ENCODE measurements around the genes TMEM121B and TMEM191B.

DNA sequence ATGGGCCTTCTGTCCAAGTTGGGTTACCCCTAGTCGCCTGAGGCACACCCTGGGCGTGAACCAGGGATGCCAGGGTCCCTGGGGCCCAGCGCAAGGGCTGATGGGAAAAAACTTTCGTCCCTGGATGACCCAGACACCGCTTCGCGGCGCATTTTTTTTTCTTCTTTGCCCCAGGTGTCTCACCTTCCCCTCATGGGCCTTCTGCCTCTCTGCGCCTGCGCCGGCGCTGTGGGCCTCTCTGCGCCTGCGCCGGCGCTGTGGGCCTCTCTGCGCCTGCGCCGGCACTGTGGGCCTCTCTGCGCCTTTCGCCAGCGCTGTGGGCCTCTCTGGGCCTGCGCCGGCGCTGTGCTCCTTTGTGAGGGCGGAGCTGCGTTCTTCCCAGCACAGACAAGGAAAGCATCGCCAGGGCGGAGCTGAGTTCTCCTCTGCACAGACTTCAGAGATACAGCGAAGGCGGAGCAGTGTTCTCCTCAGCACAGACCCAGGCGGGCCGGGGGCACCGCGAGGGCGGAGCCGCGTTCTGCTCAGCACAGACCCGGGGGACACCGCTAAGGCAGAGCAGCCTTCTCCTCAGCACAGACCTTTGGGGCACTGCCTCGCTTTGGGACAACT is 3703.0 kb upstream of the OR11H1 start:
- RRBS = no CpG with 5 or more reads among the region's 41 CpGs

DNA sequence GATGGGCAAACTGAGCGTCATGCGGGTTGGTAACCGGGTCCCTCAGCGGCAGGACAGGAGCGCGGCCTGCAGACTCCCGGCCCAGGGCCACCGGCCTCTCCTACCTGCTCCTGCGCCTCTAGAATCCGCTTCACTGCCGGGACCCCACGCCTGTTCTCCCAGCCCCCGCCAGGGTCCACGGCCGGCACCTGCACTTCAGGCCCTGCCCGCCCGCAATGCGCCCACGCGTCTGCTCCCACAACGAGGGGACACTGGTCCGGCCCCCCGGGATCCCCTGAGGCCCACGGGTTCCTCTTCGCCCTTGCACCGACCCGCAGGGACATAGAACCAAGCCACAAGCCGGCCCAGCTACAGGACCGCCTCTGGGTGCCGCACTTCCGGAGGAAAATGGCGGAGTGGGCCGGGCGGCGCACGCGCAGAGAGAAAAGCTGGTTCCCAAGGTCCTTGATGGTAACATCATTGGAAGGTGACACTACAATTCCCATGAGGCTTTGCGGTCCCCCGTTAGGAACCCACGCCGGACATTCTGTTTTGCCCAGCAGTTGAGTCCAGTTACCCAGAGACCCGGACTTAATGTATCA is 3554.1 kb upstream of the OR11H1 start:
- RRBS = no CpG with 5 or more reads among the region's 42 CpGs

- RRBS = 7% methylated on average over 13 of the region's 88 CpGs
These were observed 8.5 kb upstream of the CCT8L2 start for GRCh38 chr22:16600994-16601604.

GRCh38 chr22:17035854-17036698 is 28.1 kb upstream of the GAB4 start:
- RRBS = 21% methylated on average over 8 of the region's 47 CpGs

- RRBS = 3% methylated on average over 35 of the region's 137 CpGs
These were observed at the start of gene TMEM121B for GRCh38 chr22:17120714-17122080. TSS of gene TMEM121B (minus strand) at chr22:17121360.

DNA sequence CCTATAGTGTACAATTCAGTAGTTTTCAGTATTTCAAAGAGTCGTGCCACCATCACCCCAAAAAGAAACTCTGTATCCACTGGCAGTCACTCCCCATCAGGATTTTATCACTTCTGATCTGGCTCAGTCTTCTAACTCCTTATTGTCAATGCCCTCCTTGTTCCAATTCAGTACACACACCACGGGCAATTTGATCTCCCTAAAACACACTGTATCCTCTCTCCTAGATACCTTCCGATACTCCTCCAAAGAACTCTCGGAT is 751 bp upstream of the BCL2L13 start:
- RRBS = no CpG with 5 or more reads among the region's 4 CpGs

GRCh38 chr22:17758016-17758645 is 16.1 kb downstream of the BID start:
- RRBS = no CpG with 5 or more reads among the region's 16 CpGs

- RRBS = no CpG with 5 or more reads among the region's 18 CpGs
These were observed 7.3 kb upstream of the BID start for GRCh38 chr22:17781267-17782304.

DNA sequence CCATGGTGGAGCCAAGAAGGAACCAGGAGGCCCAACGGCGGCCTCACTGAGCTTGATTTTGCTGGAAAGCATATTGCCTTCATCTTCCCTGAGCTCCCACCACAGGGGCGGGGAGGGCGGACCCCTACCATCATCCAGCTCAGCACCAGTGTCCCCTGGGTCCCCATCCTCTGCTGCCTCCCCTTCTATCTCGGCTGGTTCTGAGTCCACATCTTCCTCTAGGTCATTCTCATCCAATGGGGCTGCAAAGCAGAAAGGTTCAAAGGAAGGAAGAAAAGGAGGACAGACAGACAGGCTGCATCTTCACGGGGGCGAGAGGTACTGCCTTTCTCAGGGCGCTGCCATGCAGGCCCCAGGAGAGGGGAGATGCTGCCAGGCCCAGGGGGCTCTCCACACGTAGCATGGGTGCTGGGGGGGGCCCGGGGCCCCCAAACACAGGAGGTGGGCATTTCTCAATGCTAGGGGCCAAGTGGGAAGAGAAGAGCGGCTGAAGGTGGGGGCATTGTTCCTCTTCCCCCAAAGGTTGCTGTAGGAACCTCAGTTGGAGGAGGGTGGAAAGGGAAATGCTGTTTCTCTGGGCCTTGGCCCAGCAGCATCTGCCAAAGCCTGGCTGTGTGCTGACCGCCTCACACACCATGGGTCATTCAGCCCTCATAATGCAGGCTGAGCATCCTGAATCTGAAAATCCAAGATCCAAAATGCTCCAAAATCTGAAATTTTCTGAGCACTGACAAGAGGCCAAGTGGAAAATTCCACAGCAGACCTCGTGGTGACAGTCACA is 48.7 kb upstream of the BID start:
- RRBS = no CpG with 5 or more reads among the region's 13 CpGs

DNA sequence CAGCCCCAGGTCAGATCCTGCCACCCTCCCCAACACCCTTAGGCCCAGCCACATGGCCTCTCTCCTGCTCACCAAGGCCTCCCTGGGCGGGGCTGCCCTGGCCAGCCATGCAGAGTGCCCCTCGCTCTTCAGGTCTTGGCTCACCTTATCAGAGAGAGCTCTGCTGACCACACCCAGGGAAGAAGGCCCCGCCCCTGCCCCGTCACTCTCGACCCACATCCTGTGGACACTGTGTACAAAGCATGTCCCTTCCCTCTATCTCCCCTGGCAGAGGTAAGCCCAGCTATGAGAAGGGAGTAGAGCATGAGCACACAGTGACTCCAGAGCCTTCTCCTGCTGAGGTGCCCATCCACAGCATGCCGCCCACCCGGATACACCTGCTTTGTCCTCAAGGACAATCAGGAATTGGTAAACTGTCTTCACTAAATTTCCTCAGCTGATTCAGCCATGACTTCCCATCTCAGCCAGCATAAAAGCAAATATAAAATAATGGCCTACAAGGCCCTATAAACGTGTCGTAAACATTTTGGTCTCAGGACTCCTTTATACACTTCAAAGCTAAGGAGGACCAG is 106.6 kb downstream of the MICAL3 start:
- RRBS = no CpG with 5 or more reads among the region's 9 CpGs

GRCh38 chr22:17938283-17938891 is 86.0 kb downstream of the MICAL3 start:
- RRBS = no CpG with 5 or more reads among the region's 11 CpGs

DNA sequence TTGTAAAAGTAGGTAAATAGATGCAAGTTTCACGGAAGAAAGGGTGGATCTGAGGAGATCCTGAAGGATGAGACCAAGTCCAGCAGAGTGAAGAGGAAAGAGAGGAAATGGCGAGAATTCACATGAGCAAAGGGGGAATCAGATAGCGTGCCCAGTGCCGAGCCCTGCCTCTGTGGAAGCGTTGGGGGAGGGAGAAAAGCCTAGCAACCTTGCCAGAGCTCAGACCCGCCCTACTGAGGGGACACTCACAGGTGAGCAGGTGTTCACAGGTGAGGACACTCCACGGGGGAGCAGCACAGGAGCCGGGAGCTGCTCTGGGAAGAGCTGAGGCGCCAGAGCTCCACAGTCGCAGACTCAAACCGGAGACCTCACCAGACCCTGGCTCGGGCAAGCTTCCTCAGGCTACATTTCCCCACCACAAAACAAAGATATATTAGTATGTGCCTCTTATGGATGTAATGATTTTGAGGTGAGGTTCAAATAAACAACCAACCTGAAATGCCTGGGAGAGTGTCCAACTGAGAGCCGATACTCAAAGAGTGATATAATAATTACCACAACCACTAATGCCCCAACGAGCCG is 56.2 kb downstream of the MICAL3 start:
- RRBS = 95% methylated on average over 4 of the region's 15 CpGs

DNA sequence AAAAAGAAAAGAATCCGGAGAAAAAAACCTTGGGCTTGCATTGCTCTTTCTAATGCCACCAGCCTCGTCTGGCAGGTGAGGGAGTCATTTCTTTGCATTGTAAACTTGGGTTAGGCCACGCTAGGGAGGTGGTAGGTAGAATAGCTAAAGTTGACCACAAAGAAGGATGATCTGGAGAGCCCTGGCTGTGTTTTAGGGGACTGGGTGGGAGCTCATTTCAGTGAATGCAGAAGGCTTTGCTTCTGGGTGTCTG is 1.3 kb downstream of the PEX26 start:
- RRBS = no CpG with 5 or more reads among the region's 3 CpGs

DNA sequence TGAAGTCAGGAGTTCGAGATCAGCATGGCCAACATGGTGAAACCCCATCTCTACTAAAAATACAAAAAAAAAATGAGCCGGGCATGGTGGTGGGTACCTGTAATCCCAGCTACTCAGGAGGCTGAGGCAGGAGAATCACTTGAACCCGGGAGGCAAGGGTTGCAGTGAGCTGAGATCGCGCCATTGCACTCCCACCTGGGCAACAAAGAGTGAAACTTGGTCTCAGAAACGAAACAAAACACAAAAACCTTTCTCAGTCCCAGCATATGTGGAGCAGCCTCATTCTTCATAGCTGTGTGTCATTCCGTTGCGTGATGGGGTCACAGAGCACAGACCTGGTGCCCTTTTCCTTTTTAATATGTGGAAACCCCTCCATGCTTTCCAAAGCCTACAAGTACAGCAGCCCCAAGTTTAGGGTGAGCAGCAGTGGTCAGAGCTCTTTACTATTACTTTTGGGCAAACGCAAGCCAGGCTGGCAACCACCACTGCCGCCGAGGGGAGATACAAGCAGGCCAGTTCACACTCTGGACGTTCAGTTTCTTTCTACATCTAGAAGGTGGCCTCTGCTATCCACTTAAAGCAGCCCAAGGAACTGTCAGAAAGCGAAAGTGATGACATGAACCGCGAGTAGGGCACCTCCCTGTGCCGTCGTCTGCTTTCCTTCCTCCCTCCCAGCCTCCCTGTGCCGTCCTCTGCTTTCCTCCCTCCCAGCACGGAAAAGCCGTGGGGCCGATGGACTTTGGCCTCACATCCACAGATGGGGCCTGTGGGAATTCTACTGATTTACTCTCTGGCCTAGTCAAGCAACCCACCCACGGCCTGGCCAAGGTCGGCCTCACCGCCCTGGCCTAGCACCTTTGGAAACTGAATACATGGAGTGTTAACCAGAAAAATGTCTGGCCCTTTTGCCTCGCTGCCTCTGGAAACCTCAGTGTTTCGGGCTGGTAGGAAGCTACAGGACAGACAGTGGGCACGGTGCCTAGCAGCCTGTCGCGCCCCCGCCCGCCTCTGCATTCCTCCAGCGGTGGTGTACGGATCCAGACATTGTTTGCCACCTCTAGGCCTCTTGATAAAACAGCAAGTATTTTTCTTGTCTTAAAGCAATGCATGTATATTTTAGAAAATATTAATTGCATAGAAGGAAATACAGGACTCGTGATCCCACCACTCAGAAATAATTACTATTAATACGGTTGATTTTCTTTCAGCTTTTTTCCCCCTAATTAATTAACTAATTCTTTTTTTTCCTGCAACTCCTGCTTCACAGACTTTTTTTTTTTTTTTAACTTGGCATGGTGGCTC is 14.1 kb downstream of the PEX26 start:
- RRBS = no CpG with 5 or more reads among the region's 35 CpGs

- RRBS = no CpG with 5 or more reads among the region's 6 CpGs
These were observed 8.9 kb upstream of the TUBA8 start for GRCh38 chr22:18101429-18102326.

DNA sequence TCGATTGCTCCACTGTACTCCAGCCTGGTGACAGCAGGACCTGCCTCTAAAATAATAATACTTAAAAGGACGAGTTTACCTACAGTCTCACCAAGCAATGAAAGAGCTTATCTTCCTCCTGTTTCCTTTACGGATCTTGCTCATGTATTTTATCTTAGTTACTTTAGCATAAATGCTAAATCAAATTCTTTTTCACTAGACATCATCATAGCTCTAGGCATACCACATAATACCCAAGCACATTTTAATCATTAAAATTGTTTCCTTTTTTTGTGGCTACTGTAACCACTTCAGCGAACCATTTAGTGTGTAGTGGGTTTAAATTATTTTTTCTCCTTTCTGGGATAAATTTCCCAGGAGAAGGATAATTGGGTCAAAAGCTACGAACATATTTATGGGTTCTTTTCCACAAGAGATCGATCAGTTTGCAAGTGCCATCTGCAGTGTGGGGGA is at the start of gene TMEM191B:
Gene TMEM191B, plus strand, starts transcription at position 419 of the 453 bp plus-strand sequence.
- RRBS = no CpG with 5 or more reads among the region's 6 CpGs

GRCh38 chr22:18535561-18536032 is 8.0 kb downstream of the TMEM191B start:
- RRBS = no CpG with 5 or more reads among the region's 8 CpGs

- RRBS = 4% methylated on average over 12 of the region's 128 CpGs
These were observed 34.3 kb upstream of the PRODH start for GRCh38 chr22:18969916-18971197.

- RRBS = no CpG with 5 or more reads among the region's 8 CpGs
These were observed 66.3 kb upstream of the PRODH start for GRCh38 chr22:19002395-19002710.

GRCh38 chr22:19109311-19109895 is 12.8 kb downstream of the DGCR2 start:
- RRBS = no CpG with 5 or more reads among the region's 6 CpGs